Diencephalon (tissue), 2 donors: ENCODE measurements around a stretch of chr3.

GRCh38 chr3:153552880-153553122 lies 390.8 kb downstream of the RAP2B start:
- RAMPAGE, long total RNA: no peak

- RAMPAGE, long total RNA: no peak
Observed at GRCh38 chr3:153624099-153624724, 462.2 kb downstream of the RAP2B start.

DNA sequence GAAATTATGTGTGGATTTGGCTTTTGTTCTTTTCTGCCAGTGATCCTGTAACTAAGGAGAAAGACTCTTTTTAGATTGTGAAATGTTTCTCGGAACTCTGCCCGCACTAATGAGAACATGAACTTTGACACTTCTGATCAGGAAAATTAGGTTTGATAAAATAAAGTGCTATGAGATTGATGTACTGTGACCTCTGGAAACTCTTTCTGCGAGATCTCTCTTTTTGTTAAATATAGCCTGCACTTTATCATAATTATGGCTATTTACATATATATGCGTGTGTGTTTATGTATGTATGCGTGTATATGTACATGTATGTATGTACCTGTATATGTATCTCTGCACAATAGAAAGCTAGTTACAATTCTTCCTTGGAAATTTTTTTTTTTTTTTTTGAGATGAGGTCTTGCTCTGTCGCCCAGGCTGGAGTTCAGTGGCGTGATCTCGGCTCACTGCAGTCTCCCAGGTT lies 8.6 kb downstream of the ARHGEF26 start:
- RAMPAGE, long total RNA: no peak

DNA sequence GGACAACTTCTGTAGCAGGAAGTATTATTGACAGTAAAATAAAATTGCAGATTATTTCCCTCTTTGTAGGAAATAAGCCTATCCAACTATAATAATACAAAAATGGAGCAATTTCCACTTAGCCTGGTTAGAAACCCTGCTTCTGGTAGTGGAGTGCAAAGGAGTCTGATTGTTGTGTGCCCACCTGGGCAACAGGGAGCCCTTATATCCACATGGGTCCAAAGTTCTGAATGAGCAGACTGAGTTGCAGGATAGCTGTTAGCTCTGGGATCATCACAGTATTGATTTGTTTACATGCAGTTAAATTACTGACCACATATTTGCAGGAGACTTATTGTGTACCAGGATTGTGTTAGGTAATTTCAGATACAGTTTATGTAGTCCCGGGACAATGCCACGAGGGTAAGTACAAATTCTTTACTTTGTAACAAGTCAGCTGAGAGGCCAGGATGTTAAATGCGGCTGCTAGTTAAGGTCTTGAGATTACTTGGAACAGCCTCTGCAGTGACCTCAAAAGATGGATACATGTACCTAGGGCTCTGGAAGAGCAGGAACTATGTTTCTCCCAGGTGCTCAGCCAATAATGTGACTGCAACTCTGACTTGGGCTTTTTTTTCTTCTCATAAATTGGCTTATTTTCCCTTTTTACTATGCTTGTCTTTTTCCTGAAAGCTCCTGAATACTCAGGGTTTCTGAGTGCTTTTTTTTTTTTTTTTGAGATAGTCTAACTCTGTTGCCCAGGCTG lies 18.9 kb downstream of the ARHGEF26 start:
- RAMPAGE, long total RNA: no peak

DNA sequence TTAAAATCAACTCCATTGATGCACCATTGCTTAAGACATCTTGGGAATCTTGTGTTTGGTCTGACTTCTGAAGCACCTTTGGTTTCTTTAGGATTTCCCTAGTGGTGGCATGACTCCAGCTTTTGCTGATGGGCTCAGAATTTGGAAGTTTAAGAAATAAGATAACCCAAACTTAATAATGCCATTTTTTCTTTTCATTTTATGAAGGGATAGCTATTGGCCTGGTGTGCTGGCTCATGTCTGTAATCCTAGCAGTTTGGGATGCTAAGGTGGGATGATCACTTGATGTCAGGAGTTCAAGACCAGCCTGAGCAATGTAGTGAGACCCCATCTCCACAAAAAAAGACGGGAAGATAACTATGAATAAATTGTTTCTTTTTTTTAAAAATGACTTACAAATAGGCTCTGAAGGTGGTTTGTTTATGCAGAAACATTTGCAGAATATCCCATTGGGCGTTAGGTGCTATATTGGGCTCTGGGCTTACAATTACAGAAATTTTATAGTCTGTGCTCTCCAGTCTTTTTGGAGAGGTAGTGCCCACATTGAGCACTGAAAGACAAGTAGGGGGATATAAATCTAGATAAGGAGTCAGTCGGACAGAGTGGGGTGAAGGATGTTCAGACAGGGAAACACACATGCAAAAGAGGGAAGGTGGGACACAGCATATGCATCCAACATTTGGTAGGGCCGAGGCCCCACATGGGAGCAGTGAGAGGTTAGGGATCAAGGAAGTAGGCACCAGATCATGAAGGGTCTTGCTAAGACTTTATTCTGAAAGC lies 92.4 kb downstream of the ARHGEF26 start:
- RAMPAGE, long total RNA: no peak

GRCh38 chr3:154276101-154276575 lies 48.1 kb downstream of the DHX36 start:
- RAMPAGE, long total RNA: no peak

GRCh38 chr3:154340197-154340455 lies 15.8 kb upstream of the DHX36 start:
- RAMPAGE, long total RNA: no peak

DNA sequence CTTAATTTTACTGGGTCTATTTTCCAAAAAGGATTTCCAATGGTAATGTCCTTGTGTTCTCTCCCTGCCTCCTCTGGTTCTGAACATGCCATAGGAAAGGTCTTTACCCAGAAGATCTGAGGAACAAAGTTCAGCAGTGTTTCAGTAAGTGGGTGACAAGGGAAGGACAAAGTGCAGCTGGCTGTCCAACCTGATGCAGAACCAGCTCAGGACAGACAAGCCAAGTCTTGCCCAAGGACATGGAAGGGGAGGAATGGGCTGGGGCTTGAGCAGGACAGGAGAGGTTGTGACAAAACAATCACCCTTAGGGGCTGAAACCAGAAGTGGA lies 61.2 kb upstream of the STRIT1 start:
- RAMPAGE, long total RNA: no peak

GRCh38 chr3:155605643-155606012 lies 139.2 kb downstream of the PLCH1 start:
- RAMPAGE, long total RNA: no peak

DNA sequence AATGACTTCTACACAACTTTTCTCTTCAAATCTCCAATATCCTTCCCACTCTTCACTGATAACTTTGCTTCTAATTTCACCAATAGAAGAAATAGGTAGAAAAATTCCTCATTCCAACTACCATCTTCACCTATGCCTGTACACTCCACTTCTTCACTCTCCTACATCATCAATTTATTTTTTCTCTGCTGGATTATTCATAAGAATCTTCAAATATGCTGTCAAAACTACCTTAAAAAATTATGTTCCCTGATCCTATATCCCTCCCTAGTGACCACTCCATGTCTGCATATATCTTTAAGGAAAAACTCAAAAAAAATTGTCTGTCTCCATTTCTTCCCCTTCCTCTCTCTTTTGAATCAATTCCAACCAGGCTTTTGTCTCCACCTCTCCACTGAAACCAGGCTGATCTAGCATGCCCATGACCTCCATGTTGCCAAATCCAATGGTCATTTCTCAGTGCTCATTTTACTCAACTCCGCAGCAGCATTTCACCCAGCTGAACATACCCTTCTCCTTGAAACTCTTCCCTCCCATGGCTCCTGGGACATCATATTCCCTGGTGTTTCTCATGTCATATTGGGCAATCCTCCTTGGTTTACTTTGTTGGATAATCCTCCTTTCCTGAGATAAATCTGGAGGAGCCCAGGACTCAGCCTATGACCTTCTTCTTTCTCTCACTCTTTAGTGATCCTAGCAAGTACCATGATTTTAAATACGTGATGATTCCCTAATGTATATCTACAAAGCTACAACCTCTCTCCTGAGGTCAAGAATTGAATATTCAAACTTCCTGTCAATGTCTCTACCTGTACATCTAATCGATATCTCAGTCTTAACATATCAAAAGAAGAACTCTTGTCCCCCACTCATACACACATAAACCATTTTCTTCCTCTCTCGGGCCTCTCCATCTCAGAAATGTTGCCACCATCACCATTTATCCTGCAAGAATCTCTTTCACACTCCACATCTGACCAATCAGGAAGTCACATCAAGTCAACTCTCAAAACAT lies 90.9 kb downstream of the PLCH1 start:
- RAMPAGE, long total RNA: no peak

DNA sequence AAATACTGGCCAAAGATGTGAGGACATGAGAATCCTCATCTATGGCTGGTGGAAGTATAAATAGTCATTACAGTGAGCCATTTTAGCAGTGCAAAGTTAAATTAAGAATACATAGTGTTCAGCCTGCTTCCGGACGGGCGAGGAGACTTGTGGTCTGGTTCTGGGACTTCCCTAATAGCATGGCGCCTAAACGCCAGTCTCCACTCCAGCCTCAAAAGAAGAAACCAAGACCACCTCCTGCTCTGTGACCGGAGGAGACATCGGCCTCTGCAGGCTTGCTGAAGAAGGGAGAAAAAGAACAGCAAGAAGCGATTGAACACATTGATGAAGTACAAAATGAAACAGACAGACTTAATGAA lies 116.7 kb downstream of the GMPS start:
- RAMPAGE, long total RNA: no peak

- RAMPAGE, long total RNA: no peak
Observed at GRCh38 chr3:156456706-156457446, 98.0 kb downstream of the SSR3 start.

GRCh38 chr3:156524750-156525143 lies 30.2 kb downstream of the SSR3 start:
- RAMPAGE, long total RNA: no peak

- RAMPAGE, long total RNA: no peak
Observed at GRCh38 chr3:156553854-156554550, 915 bp downstream of the SSR3 start.

- RAMPAGE, long total RNA: no peak
Observed at GRCh38 chr3:156604241-156605100, 49.6 kb upstream of the SSR3 start.

DNA sequence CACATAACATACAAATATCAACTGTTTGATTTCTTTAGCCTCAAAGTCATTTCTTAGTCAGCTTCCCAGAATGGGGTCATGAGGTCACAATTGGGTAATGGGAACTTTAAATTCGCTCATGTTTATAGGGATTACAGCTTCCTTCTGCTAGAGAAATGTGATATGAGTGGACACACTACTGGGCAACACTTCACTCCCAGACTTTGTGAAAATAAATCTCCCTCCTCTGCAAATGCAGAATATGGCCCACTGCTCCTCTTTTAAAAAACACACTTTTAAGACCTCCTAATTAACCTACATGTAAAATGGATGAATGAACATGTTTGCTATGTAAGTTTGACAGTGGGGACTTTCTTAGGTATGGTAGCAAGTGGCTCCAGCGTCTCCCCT lies 9.0 kb upstream of the TIPARP start:
- RAMPAGE, long total RNA: no peak

DNA sequence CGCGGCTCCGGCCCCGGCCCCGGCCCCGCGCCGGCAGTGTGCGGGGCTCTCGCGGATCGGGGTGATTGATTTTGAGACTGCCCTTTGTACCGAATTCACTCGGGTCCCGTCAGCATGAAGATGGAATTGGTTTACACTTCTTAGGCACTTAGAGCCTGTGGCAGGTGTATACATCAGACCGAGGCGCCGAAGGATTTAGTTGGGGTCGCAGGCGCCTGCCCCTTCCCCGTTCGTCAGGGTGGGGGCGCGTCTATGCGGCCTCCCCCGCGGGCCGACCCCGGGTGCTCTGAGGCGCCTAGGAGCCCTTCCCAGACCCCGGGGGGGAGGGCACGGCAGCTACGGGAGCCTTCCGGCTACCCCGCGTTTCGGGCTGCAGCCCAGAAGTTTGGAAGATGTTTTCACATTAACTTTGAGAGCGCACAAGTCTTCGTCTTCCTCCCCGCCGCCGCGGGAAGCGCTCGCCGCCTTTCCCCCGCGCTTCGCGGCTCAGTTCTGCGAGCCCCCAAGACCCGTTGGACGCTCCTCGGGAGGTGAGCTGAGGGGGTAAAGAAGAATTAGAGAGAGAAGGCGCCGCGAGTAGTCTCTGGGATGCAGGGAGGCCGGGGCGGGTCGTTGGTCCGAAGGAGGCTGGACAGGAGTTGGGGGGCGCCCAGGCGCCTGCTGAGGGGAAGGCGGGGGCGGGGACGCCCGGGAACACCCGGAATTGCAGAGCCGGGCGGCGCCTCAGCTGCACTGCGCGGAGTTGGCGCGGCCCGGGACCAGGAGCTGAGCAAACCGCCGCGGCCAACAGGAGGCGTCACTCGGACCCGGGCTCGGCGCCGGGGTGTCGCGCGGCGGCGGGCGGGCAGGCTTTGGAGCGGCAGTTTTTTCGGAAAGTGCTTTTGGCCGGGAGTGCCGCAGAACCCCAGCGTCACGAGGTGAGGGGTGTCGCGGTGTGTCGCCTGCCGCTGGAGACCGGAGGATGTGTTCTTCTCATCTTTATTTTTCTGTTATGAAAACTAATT lies 774 bp downstream of the TIPARP start:
- RAMPAGE, long total RNA: no peak

DNA sequence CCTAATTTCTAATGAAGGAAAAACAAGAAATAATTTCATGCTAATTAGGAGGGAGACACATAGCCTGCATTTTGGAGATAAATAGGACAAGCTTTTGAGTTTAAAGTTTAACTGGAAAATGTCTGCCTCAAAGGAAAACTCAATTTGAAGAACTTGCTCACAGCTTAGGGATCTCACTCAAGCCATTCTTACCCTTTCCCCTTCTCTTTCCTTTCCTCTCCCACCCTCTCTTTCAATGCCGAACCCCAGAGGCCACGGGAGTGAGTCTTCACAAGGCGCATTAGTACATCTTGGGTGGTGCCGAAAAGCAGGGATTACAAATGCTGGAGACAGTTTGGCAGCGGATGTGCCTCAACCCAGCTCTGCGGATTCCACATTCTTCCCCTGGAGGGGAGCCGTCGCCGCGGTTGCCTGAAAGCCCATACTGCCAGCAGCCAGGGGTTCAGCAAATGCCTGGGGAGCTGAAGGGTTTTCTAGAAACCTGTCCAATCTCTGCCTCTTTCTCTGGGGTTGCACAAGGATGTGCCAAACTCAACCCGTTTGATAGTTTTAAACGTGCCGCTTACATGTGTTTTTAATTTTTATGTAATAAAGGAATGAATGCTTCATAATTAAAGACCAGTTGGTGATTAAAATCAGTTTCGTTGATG lies 74.8 kb upstream of the LEKR1 start:
- RAMPAGE, long total RNA: no peak

DNA sequence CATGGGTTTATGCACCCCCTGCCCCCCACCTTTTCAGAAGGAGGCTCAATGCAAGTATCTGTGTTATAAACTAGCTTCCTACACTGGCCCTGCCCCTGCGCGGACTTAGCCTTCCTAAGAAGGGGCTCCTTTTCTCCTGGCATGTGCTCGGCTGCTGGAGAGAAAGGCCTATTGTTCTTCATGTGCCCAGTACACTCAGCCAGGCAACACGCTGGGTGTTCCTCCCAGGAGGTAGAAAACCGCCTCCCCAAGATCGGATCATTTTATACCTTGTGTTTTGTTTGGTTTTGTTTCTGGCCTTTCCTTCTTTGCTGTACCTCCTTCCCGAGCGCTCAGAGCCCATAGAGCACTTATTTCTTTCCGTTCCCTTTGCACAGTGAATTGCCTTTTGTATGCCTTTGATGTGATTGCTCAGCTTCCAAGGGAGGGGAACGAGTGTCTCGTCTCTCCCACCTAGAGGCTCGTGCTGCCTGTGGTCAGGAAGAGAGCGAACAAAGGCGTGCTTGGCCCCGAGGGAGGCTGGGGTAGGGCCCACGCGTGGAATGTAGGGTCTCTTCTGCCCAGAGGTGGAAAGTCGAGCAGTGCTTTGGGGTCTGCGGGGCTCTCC lies 30.1 kb downstream of the CCNL1 start:
- RAMPAGE, long total RNA: no peak

GRCh38 chr3:157160421-157160651 lies 389 bp upstream of the CCNL1 start:
- RAMPAGE, long total RNA: no peak